ENCODE results near the genes VPS54 and LGALSL.

DNA sequence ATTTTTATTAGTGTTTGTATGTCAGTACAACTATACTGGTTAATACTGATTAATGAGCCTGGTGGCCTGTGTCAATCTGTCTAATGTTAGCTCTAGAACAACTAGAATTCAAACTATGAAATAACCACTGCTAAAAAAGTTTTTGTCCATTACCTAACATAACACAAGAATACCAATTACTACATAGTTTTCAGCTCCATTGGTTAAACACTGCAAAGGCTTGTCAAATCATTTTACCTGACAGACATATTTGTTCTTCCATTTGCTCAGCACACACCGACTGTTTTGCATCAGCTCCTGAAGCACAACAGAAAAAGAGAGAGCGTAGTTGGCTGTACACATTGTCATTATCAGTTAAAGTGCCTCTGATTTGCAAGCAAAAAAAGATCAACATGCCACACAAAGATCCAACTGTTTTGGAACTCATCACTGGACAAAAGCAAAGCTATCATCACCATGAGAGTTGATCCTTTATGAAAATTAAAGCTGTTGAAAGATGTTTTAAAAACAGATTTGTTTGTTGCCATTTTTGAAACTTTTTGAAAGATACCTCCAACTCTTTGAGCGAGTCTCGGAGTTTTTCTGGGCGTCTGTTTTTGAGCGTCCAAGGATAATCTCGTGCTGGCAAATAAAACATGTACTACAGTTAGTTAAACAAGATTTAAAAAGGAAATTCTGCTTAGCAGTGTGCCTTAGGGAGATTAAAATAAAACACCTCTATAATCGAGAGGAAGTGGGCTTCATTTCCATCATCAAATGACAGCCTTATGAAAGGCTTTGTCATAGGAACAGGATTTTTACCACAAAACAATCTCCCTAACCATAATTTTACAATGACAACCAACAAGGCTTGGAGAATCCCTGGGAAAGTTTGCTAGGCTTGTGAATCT is 103.7 kb downstream of the WDPCP start:
- RRBS, 2 experiments: no CpG with 5 or more reads among the region's 8 CpGs

DNA sequence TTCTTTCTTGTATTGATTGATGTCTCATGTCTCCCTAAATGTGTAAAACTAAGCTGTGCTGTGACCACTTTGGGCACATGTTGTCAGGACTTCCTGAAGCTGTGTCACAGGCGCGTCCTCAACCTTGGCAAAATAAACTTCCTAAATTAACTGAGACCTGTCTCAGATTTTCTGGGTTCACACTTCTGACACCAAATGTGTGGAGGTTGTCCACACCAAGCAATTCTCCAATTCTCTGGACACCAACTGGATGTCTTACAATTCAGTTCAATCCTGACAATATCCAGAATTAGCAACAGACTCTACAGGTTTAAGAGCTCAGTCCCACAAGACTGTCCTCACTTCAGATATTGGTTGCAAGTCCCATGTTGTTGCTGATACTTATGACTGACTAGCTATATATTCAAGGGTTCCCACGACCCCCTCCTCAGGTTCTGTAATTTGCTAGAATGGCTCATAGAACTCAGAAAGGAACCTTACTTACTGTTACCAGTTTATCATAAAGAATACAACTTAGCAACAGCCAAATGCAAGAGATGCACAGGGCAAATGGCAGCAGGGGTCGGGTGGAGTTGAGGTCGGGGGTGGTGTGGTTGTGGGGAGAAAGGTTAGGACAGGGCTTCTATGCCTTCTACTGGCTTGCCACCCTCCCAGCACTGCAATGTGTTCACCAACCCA is 21.7 kb downstream of the WDPCP start:
- RRBS, 2 experiments: no CpG with 5 or more reads among the region's 5 CpGs

DNA sequence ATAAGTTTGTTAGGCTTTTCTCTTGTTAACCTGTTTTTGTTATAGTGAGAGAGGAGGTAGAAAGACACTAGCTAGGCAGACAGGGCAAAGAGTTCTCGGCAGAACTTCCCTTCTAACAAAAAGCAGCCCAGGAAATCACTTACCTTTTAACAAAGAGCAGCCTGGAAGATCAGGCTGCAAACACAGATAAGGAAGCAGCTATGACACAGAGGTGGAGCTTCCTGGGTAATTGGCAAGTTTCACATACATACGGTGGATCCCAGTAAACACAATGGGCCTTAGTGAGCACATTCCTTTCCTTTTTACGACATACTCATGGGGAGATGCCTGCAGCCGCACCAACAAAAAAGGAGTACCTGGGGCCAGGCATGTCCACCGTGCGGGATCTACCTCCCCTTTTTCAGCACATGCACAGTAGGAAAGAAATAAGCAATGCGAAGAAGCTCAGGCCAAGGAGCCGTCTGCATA is 26.3 kb downstream of the MDH1 start:
- RRBS, 2 experiments: no CpG with 5 or more reads among the region's 8 CpGs

DNA sequence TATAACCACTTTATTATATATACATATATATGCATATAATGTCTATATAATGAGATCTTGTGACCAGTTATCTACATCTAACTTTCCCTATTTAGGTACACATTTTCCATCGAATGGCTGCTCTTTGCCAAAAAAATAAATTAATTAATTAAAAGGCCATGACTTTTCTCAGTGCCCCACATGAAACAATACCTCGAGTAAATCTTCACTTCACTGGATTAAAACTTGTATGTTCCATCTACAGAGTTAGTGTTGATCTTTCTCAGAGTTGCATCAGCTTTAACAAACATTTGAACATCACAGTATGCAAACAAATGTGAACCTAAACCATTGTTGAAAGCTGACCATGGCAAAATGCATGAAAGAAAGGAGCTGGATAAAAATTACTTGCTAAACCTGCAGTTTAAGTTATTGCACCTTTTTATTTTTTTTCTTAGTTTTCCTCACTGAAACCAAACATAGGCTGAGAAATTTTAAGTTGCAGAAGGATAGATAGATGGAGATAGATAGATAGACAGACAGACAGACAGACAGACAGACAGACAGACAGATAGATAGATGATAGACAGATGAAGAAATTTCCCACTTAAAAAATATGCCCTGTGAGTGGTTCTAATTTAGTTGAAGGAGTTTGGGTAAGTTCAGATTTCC is 107.2 kb upstream of the UGP2 start:
- RRBS, 2 experiments: no CpG with 5 or more reads among the region's 2 CpGs

GRCh38 chr2:64018514-64019627 is at the start of gene VPS54:
Gene VPS54 (minus strand): TSS chr2:64019428.
- RRBS, 2 experiments: 1% methylated on average over 62 of the region's 111 CpGs

DNA sequence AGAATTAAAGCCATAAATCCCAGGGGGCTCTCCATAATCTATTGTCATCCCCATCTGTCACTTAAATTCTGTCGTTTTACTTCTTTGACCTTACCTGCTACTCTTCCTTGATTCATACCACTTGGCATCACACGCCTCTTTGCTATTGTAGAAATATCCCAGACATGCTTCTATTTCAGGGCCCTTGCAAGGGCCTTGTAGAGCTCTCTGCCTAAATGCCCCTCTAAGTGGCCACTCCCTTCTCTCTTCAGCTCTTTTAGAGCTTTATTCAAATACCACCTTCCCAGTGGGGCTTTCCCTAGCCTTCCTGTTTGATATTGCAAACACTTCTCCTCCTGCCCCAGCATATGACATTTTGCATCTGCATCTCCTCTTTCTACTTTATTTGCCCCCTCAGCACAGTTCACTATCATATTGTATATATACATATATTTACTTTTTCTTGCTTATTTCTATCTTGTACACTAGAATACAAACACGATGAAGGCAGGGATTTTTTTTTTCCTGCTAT is 54.0 kb downstream of the PELI1 start:
- RRBS, 2 experiments: no CpG with 5 or more reads among the region's 3 CpGs

DNA sequence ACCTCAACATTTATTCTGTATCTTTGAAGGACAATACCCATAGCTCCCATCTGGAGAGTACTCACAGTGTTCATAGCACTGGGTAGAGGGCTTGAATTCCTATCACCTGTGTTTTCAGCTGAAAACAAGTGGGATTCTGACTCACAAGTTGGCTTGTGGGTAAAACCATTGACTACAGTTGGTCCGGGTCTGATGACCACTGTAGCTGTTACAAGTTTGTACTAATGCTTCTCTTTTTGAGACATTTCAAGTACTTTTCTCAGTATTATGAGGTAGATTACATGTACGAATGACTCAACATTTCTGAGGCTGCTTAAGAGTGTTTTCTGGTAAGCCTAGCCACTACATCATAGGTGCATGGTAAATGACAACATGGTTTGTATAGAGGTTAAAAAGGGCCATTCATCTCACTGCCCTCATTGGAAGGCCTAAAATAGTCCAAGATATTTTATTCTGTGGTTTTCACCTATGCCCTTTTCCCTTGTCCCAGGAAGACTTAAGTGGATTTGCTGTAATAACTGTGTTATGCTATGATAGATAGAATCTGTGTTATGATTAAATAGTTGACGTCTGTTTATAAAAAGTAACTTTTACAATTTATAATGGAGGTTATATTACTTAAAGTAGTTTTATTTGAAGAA is 68.8 kb upstream of the PELI1 start:
- RRBS, 2 experiments: no CpG with 5 or more reads among the region's 3 CpGs

DNA sequence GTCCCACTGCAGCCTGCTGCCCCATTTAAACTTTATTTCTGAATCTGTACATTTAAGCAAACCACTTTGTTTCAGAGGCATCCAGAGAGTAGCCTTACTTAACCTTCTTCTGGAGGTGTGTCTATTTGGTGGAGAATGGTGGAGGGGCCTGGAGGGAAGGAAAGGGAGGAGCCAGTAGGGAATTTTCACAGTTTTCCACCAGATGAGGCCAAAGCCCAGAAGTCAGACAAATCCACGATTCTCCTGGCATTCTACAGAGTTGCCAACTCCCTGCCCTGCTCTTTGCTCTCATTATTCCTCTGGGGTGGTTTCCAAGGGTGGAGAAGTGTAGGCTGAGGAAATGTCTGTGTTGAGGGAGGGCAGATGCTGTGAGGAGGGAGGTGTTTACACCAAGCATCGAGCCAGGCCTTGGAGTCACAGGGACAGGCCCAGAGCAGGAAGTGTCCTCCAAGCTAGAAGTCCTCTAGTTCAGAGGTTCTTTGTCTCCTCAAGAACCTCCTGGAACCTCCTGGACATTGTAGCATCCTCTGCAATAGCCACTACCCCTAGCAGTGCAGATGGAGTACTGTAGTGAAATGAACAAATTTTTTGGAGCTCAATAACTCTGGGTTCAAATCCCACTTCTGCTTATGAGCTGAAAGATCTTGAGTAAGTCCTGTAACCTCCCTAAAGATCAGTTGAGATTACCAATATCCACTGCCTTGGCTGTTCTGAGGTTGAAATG is 124.1 kb upstream of the LGALSL start:
- RRBS, 2 experiments: no CpG with 5 or more reads among the region's 2 CpGs

DNA sequence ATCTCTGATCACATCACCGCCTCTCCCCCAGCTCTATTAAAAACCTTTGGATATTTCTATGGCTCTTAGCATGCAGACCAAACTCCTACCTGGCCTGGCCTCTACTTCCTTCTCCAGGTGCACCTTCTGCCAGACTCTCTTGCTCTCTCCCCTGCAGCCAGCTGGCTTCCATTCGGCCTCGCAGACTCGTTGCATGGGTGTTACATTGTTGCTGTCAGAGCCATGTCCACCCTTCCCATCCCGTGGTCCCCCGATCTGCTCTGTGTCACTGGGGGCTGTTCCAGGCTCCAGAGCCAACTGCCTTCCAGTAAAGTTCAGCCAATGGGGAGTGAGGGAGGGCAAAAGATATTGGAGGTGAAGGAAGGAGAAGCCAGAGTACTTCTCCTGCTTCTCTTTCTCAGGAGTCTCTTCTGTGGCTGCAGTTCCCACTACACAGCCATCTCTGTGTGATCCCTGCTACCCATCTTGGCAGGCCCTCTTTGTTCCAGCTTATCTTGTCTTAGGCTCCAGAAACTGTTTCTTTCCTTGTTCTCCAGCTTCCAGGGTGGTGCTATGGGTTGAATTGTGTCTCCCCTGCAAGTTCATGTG is 112.4 kb upstream of the LGALSL start:
- RRBS, 2 experiments: no CpG with 5 or more reads among the region's 6 CpGs

GRCh38 chr2:64400622-64401169 is 53.3 kb upstream of the LGALSL start:
- RRBS, 2 experiments: no CpG with 5 or more reads among the region's 6 CpGs

GRCh38 chr2:64453830-64454783 is at the start of gene LGALSL:
Gene LGALSL (plus strand): TSS chr2:64454162.
- RRBS, 2 experiments: under 1 to 1% methylated on average over 38 to 41 of the region's 118 CpGs

- RRBS, 2 experiments: no CpG with 5 or more reads among the region's 6 CpGs
These were observed 2.3 kb downstream of the LGALSL start for GRCh38 chr2:64456167-64456735.

DNA sequence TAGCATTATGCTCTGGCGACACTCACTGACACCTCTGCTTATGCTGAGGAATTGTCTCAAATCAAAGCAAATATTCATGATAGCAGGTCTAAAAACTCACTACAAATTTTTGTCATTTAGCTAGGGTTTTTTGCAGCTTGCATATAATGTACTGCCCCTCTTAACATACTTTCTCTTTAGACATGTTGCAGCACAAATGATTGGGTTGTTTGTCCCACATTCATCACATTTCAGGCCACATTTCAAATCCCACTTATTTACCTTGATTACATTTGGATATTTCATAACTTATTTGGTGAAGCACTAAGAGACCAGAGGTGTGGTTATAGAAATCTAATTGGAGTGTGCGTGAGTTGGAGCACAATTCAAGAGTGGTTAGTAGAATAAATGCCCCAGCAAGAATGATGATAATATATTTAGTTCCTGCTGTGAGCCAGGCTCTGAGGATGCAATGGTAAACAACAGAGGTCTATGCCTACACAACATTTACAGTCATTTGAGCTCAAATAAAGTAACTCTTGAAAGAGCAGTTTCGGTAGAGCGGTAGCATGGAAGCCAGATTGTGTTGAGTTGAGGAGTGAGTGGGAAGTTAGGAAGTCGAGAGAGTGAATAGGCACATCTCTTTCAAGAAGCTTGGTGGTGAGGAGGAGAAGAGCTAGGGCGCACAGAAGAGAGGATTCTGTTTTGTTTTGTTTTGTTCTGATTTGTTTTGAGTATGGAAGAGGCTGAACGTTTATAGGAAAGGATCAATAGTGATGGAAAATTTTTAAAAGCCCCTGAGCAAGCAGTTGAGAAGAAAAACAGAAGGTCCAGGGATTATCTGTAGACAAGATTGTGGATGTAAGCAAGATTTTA is 15.3 kb downstream of the AFTPH start:
- RRBS, 2 experiments: no CpG with 5 or more reads among the region's 7 CpGs

DNA sequence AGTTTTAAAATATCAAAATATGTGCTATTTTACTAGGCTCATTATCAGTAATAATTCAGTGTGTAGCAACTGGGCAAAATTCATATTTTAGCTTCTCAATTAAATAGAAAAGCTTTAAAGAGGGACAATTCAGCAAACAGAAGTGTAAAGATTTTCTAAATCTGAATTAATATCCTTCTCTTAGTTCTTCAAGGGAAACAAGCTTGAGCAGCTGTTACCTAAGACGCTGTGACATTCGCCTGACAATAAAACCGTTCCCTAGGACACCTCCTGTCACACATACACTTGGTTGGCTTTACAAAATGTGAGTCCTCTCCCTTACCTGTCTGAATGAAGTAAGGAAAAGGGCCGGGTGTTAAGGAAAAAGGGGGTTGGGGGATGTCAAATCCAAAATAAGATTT is 2.2 kb downstream of the SERTAD2 start:
- RRBS, 2 experiments: no CpG with 5 or more reads among the region's 4 CpGs

- RRBS, 2 experiments: no CpG with 5 or more reads among the region's 5 CpGs
These were observed 78.0 kb upstream of the SERTAD2 start for GRCh38 chr2:64731594-64732143.

GRCh38 chr2:64749084-64749442 is 95.3 kb upstream of the SERTAD2 start:
- RRBS, 2 experiments: no CpG with 5 or more reads among the region's 1 CpG

DNA sequence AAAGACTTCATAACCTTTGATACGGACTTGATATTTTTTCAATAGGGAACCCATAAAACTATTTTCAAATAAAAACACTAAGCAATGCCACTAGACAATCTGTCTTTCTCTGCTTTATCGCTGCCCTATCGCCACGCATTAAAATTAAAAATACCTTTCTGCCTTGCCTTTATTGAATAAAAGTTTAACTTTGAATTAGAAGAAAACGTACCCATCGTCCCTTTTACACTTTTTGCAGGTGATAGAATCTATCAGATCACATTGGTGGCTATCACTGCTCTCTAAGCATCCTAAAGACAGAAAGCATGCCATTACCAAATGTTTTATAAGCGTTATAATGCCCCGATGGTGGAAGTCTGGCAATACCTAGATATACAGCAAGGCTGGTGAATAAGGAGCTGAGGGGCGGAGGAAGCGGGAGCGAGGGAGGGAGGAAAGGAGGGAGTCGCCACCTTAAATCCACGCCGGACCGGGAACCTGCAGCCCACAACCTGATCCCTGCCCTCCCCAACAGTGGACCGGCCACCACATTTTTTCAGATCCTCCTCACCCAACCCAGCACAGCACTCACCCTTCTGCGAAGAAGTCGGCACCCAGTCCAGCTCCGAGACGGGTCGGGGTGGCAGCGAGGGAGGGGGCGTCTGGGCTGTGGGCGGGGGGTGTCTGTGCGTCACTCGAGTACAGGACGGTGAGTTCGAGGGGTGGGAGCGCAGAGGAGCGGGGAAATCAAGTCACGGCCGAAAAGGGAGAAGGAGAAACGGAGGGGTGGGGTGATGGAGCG is 96.2 kb upstream of the SERTAD2 start:
- RRBS, 2 experiments: 0 to 3% methylated on average over 2 of the region's 34 CpGs

DNA sequence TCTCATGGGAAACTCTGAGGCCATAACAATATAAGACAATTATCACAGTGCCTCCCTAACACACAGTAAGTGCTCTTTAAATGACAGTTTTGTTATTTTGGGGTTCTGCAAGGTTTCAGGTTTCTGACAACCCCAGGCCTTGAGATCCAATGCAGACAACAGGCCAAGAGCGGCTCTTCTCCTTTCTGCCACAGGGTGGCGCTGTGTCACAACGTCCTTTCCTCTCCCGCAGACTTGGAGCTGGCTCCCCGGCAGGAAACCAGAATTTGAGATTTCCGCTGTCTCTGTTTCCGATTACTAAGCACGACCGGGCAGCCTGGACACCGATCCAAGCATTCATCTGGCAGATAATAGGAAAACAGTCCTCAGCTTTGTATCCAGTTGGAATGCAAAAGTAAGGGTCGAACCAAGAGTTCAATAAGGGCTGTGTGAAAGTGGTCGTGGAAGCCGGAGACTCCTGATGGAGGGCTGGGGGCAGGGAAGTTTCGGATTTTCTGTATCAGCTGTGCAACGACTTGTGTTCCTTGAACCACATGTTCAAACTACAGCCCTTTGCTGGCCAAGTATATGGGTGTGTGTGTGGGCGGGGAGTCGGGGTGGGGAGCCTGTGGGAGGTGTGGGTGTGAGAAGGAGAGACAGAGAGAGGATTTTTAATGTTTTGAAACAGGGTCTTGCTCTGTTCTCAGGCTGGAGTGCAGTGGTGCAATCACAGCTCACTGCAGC is 71.4 kb upstream of the SLC1A4 start:
- RRBS, 2 experiments: 0 to 6% methylated on average over 2 to 5 of the region's 17 CpGs

- RRBS, 2 experiments: 2 to 5% methylated on average over 1 of the region's 26 CpGs
These were observed 619 bp downstream of the SLC1A4 start for GRCh38 chr2:64989856-64990179.

DNA sequence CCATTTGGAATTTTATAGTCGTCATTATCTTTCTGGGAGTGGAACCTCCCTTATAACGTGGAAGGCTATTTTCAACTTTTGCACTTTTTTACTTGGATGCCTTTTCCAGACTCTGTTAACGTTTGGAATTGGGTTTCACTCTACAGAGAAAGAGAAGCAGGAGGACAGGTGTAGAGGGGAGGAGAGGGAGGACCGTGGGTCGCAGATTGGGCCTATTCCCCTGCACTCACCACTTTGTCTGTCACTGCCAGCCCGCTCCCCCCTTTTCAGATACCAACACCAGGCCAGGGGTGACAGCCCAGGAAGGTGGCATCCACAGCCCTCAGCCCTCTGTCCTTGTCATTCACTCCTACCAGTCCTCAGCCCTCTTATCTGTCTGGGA is 24.1 kb upstream of the CEP68 start:
- RRBS, 2 experiments: no CpG with 5 or more reads among the region's 6 CpGs

All from bronchial epithelial cell (primary cell).